Ascending aorta (tissue), 1 donor: ENCODE data around the gene FBXL15.

DNA sequence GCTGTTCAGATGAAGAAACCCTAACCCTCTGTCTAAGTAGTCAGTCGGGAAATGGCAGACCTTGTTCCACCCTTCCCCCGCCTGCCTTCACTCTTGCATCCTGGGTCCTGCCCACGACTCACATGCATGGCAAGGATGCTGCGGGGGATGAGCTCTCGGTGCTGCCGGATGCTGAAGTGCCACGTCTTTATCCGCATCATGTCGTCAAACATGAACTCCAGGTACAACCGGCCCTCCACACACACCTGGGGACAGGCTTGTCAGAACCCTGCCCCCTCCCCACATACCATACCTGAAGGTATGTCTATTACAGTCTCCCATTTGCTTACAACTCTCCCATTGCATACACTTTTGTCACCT lies 10.4 kb downstream of the LDB1 start:
- PRO-cap: no peak

DNA sequence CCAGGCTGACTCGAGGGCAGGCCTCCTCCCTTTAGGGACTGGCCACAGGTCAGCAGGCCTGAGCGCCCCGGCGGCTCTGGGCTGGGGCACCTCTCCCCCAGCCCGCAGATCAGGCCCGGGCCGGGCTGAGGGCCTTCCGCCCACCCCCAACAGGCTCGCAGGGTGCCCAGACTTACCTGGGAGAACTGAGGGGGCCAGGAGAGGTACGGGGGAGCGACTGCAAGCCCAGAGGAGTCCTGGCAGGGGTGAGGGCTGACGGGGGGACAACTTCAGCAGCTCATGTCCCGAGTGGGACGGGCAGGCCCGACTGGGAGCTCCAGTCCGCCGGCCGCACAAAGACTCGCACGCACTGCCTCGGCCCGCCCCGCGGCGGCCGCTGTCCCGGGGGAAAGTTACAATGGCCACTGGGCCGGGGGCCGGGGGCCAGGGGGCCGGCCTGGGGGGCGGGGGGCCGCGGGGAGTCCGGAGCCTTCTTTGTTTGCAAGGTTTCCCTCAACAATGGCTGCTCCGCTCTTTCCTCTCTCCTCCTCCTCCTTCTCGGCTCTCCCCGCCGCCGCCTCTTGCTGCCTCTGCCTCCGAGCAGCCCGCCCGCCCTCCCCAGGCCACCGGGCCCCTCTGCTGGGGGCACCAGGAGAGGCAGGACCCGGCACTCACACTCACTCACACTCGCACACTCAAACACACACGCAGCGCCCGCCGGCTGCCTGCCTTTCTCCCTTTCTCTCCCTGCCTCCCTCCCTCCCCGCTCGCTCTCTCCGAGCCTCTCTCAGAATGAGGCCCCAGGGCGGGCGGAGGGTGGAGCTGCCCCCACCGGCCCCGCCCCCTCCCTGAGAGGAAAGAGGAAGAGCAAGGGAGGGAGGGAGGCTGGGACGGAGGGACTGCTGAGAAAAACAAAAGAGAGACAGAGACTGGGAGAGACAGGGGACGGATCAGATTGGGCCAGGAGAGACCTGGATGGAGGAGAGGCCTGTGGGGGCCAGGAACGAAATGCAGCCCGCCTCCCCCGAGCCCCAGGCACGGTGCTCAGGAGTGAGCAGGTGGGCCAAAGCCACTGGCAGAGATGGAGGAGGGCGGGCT lies 5.6 kb downstream of the LDB1 start:
- PRO-cap: bidirectional peak, plus-strand start at position 849 of the sequence, minus-strand start at position 748 of the sequence

- PRO-cap: no peak
Observed at GRCh38 chr10:102122041-102122531, 1.9 kb upstream of the LDB1 start.

DNA sequence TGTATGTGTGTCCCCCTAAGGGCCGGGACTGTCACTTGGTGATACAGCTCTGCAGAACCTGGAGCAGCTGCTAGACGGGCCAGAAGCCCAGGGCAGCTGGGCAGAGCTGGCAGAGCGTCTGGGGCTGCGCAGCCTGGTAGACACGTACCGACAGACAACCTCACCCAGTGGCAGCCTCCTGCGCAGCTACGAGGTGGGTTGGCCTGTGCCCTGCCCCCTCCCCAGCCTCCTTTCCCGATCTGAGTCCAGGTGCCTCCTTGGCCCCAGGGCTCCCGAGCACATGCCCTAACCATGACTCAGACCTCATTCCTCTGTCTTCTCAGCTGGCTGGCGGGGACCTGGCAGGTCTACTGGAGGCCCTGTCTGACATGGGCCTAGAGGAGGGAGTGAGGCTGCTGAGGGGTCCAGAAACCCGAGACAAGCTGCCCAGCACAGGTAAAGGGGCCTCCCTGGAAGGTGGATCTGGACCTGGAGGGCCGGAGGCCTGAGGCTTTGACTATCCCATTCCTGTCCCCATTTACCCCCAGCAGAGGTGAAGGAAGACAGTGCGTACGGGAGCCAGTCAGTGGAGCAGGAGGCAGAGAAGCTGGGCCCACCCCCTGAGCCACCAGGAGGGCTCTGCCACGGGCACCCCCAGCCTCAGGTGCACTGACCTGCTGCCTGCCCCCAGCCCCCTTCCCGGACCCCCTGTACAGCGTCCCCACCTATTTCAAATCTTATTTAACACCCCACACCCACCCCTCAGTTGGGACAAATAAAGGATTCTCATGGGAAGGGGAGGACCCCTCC lies 6.4 kb downstream of the NFKB2 start:
- PRO-cap: no peak

DNA sequence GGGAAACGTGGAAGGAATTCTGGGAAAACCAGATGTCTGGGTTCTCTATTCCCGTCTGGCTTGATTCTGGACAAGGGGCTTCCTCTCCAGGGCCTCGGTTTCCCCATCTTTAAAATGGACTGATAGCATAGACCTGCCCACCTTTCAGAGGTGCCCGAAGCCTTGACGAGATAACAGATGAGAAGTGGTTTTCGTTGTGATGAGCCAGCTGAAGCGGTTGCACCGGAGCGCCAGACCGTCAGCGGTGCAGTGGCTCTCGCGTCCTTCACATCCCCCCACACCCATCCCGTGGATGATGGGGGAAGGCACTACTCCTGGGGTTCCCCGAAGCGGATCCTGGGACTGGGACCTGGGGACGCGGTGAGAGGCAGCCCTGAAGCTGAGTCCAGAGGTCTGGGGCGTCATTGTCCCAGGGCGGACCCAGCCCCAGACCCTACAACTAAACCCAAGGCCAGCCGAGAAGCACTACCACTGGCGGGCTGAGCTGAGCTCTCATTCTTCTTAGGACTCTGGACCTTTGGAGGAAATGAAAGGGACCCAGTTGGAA lies 623 bp upstream of the FBXL15 start:
- PRO-cap: no peak

GRCh38 chr10:102420487-102421312 lies at the start of gene FBXL15:
Gene FBXL15 (plus strand): TSS chr10:102420836.
- PRO-cap: bidirectional peak, plus-strand start at chr10:102420840, minus-strand start at chr10:102420735; unidirectional peak, plus-strand start at chr10:102421118

DNA sequence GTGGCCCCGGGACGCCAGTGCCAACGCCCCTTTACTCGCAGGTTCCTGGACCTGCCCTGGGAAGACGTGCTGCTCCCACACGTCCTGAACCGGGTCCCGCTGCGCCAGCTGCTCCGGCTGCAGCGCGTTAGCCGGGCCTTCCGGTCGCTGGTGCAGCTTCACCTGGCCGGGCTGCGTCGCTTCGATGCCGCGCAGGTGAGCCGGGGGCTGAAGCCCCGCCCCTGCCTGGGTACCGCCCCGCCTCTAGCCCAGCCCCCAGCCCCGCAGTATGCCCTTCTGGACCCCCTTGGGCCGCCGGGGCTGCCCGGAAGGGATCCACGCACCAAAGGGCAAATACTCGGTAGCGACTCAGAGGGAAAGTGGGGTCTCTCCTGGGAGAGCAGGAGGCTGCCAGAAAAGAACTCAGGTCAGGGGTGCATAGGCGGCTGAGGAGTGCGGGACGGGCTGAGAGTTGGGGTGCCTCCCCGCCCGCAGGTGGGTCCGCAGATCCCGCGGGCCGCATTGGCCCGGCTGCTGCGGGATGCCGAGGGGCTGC lies 744 bp downstream of the FBXL15 start:
- PRO-cap: no peak

- PRO-cap: no peak
Observed at GRCh38 chr10:102473305-102473888, 12.2 kb downstream of the MFSD13A start.

DNA sequence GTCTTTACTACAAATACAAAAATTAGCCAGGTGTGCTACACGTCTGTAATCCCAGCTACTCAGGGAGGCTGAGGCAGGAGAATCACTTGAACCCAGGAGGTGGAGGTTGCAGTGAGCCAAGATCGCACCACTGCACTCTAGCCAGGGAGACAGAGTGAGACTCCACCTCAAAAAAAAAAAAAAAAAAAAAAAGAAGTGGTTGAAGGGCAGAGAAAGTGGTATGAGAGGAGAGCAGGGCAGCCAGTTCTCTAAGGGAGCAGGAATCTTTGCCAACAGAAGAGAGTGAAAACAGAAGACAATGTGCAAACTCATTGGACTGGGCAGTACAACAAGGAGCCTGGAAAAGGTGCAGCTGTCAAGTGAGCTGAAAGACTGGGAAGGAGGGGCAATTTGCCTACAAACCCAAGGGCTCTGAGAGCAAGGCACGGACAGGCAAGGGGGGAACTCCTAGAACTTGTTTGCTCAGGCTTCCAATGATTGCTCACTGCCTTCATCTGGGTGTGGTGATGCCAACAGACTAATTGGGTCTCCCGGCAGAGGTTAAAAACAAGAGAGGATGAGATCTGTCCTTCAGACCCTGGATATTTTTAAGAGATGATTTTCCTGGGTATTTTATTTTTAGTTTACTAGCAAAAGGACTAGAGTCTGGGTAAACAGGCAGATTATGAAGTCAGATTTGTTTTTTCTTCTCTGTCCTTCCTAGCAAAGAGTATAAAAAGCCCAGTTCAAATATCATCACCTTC lies 9.5 kb downstream of the ACTR1A start:
- PRO-cap: no peak

DNA sequence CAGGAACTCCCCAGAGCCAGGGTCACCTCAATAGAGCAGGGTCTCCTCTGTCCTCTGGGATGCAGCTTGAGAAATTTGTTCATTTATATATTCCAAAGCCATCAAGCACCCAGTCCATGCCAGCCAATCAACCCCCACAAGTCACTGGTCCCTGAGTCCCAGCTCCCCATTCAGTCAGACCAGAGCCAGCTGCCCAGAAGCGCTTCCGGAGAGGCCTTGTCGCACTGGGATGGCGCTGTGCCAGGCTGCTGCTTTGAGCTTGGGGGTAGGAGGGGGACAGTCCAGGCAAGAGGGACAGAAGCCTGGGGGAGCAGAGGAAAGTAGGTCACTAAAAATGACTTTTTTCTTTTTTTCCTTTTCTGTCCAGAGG lies 16.0 kb upstream of the TRIM8 start:
- PRO-cap: no peak

DNA sequence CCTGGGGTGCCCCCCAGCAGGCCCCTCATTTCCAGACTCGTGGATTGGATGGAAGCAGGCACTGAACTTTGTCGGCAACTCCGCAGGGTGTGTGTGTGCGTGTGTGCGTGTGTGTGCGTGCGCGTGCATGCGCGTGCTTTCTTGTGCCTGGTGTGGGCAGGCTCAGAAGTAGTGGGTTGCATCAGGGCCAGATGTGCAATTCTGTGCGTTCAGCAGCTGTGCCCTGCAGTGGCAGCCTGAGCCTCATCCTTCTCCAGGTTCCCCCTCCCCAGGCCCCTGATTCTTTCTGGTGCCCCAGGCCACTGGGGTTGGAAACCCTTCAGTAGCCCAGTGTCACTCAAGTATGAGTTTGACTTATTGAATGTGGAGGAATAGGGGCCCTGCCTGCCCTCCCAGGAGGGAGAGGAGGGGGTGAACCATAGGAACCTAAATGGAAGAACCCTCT lies 2.9 kb downstream of the TRIM8 start:
- PRO-cap: no peak

- PRO-cap: no peak
Observed at GRCh38 chr10:102647725-102648076, 3.4 kb downstream of the TRIM8 start.

DNA sequence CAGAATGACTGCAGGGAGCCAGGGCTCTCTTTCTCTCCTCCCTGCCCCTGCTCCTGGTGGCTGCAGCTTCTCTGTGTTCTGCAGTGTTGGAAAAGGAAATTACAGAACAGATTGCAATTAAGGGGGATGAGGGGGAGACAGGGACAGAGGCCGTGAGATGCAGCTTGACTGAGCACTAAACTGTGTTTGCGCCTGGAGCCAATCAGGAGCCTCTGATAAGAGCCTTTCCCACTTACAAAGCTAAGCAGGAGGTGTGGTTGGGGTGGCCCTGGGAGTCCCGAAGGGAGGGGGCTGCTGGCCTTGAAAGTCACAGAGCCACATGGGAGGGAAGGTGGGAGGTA lies 26.6 kb downstream of the TRIM8 start:
- PRO-cap: no peak

DNA sequence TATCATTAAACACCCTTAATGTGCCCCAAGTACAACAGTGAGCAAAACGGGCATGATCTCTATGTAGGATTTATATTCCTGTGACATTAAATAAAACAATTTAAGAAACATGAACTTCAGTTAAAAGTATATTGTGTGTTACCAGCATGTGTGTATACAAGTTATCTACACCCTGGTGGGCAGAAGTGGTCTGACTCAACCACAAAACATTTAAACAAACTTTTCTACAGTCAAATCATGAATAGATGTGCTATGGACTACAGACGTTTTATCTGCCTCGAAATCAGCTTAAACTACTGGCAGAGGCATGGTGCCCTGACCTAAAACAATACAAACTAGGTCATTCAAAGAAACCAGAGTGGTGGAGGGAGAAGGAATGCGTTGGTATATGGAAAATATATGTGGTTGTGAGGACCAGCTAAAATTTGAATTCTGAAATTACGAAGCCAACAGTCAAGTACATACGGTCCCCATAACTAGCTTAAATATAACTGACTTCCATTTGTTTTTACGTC lies 3.6 kb downstream of the ARL3 start:
- PRO-cap: no peak

DNA sequence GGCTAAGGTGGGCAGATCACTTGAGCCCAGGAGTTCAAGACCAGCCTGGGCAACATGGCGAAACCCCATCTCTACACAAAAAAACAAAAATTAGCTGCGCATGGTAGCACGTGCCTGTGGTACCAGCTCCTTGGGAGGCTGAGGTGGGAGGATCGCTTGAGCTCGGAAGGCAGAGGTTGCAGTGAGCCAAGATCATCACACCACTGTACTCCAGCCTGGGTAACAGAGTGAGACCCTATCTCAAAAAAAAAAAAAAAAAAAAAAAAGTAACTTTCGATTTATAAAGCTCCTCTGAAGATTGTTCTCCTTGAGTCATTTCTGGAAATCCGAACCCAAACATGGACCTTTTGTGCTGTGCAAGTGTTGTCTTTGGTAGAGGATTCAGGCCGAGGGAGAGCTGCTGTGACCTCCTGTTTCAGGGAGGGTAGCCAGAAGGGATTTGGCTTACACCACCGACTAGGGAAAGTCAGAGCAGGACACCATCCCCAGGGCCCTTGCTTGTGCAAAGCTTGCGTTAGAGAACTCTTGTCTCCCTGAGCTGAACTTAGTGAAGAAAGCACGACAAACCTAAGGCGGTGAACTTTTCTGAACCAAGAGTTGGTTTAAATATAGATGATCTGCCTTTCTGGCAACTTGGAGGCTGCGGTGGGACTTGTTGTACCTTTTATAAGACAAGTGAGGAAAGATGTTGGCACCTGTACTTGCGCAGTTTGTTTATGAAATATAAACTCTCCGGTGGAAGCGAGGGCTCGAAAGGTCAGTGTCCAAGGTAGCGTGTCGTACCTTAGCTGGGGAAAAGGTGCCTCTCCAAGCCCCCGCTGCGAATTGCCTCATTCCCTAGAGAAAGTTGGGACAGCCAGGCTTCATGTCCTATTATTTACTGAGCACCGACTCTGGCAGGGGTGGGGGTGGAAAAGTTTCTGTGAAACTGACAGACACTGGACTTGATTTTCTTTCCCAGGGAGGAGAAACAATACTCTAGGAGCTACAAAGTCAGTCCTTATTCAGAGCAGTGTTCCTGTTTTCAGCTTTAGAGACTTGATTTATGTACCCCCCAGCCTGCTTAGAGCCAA lies 31.5 kb downstream of the WBP1L start:
- PRO-cap: bidirectional peak, plus-strand start at position 380 of the sequence, minus-strand start at position 320 of the sequence

DNA sequence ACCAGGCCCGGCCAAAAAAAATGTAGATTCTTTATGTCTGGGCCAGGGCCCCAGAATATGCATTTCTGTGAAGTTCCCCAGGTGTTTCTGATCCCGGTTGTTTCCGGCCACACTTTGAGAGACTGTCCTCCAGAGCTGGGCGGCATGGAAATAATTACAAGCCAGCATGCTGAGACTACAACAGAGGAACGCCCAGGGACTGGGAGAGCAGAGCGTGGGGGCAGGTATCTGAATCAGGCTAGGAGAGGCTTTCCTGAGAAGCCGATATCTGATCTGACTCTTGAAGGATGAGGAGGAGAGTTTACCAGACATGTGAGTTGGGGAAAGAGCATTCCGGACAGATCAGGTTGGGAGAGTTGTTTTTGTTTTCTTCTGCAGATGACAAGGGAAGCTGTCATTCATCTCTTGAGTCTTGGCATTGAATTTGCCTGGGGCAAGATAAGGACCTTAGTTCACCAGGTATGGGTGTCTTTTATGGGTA lies 35.9 kb downstream of the WBP1L start:
- PRO-cap: no peak

- PRO-cap: no peak
Observed at GRCh38 chr10:102917067-102917471, 1.0 kb upstream of the CNNM2 start.

GRCh38 chr10:102918844-102919138 lies 697 bp downstream of the CNNM2 start:
- PRO-cap: no peak

GRCh38 chr10:103133077-103133793 lies 59.8 kb downstream of the NT5C2 start:
- PRO-cap: no peak

DNA sequence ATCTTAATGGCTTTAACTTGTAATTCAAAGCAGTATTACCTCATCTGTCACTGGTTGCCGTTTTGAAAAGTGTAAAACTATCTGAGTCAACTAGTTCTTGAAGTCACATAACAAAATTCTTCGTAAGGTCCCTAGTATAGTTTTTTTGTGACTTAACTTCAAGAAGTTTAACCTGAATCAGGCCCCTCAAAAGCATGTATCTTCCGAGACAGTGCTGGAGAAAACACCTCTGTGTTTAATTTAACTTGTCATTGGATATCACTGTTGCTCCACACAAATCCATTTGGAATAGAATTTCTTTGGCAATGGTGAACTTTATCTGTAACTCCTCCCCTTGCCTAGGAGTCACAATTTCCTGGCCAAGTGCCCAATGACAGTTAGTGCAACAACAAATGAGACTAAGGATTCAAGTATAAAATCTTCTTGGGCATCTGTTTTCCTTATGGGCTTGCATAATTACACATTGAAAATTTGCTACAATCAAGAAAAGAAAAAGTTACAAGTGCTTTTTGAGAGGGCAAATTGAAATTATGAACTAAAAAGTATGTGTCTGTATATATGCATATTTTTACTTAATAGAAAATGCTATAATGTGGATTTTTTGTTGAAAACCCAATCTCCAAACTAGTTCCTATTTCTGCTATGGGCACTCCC lies 47.0 kb downstream of the NT5C2 start:
- PRO-cap: no peak